LHCN-M2 (cell line): ENCODE measurements around the genes CNNM2 and PCGF6.

- RAMPAGE, long total RNA: no peak
Observed at GRCh38 chr10:102398377-102399024, 3.0 kb downstream of the NFKB2 start.

DNA sequence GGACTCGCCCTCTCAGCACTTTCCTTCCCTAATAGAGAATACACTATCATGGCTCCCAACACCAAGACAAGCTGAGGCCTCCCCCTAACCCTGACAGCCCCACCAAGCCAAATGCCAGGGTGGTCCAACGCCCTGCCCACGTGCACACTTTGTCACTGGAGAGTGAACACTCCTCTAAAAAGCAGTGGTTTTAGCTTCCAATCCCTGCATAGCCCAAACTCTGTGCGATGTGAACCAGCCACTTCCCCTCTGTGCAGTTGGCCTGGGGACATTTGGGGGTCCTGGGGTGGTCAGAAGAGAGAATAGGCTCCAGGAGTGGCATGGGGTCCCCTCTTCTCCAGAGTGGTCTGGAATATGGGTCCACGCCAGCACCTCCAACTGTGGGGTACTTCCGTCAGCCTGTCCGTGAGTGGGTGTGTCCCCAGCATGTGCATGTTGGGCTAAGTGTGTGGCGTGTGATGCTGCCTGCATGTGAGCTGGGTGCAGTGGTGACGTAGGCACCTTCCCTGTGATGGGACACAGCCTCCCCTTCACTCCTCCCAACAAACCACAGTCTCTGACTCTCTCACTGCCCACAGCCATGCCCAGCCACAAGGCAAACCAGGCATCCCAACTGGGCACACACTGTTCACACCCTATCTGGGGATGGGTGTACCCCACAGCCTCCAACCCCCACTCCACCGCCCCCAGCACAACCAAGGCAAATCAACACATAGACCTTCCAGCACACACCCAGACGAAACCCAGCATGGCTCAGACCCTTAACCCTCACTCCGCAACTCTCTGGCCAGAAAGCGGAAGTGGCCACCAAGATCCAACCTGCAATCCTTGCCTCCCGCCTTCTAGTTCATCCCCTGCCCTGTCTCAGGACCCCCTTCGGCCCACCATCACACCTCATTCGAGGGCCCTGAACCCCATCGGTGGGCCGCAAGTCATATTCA is 10.6 kb downstream of the PSD start:
- RAMPAGE, long total RNA: no peak

DNA sequence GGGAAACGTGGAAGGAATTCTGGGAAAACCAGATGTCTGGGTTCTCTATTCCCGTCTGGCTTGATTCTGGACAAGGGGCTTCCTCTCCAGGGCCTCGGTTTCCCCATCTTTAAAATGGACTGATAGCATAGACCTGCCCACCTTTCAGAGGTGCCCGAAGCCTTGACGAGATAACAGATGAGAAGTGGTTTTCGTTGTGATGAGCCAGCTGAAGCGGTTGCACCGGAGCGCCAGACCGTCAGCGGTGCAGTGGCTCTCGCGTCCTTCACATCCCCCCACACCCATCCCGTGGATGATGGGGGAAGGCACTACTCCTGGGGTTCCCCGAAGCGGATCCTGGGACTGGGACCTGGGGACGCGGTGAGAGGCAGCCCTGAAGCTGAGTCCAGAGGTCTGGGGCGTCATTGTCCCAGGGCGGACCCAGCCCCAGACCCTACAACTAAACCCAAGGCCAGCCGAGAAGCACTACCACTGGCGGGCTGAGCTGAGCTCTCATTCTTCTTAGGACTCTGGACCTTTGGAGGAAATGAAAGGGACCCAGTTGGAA is 623 bp upstream of the FBXL15 start:
- RAMPAGE, long total RNA: no peak

DNA sequence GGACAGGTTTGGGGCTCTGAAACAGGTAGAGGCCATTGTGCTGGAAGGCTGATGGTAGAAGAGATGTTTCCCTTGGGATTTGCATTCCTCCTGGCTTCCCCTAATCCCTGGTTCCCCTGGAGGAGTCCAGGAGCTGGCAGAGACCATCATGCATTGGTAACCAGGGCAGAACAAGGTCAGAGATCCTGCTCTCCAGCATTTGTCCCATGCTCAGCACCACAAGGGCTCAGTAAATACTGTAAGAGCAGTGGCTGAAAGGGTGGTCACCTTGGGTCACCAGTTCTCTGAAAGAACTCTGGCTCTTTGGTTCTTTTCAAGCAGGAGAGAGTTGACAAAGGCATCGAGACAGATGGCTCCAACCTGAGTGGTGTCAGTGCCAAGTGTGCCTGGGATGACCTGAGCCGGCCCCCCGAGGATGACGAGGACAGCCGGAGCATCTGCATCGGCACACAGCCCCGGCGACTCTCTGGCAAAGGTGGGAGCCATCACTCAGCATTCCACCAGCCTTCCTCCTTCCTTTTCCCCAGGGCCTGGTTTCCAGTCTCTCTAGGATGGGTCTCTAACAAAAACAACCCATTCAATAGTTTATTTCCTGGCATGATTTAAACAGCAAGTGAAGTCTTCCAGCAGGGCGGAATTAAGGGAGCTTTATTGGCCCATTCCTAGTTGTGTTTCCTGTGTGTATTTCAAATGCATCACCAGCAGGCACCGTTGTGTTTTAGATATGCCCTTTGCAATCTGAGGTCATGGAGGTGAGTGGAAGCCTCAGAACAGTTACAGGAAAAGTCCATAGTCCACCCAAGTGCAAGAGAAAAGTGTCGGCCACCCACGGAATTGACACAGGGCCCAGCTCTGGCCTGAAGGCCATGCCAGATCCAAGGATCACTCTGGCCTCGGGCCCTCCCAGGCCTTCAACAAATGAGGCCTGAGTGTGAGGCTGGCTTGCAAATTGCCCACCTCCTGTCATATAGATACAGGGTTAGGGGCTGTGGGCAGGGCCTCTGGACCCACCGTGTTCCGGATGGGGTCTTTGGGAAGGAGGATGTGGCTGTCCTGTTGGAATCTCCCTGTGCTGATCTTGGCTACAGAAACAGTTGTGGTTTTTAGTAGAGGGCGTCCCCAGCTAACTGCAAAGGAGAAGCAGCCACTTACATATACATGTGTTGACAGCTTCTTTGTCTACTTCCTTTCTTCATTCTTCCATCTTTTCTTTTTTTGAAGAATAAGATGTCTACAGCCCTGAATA is 47.0 kb upstream of the TRIM8 start:
- RAMPAGE, long total RNA: no peak

DNA sequence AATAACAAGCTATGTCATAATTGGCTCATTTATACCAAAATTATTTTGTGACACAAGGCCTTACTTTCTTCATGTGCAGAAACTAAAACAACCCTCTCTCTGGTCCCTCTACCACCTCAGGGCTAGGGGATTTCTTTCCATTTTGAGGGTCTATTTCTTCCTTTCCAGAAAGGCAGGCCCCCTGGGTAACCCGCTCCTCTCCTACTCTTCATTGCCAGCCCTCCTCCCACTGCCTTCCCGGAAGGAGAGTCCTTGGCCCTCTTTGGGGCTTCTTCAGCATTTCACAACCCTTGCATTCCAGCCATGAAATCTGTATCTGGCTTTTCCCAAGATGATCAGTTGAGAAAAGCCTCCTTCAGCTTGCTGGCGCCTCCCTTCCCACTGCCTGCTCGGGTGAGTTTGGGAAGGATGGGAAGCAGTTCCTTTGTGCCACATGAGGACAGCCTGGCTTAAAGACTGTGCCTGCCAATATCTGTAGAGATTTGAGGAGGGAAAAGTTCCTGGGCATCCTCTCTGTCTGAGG is 41.7 kb upstream of the TRIM8 start:
- RAMPAGE, long total RNA: no peak

DNA sequence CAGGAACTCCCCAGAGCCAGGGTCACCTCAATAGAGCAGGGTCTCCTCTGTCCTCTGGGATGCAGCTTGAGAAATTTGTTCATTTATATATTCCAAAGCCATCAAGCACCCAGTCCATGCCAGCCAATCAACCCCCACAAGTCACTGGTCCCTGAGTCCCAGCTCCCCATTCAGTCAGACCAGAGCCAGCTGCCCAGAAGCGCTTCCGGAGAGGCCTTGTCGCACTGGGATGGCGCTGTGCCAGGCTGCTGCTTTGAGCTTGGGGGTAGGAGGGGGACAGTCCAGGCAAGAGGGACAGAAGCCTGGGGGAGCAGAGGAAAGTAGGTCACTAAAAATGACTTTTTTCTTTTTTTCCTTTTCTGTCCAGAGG is 16.0 kb upstream of the TRIM8 start:
- RAMPAGE, long total RNA: no peak

- RAMPAGE, long total RNA: no peak
Observed at GRCh38 chr10:102631082-102631447, 13.2 kb upstream of the TRIM8 start.

- RAMPAGE, long total RNA: no peak
Observed at GRCh38 chr10:102645805-102646606, 1.7 kb downstream of the TRIM8 start.

GRCh38 chr10:102646607-102647134 is 2.4 kb downstream of the TRIM8 start:
- RAMPAGE, long total RNA: no peak

DNA sequence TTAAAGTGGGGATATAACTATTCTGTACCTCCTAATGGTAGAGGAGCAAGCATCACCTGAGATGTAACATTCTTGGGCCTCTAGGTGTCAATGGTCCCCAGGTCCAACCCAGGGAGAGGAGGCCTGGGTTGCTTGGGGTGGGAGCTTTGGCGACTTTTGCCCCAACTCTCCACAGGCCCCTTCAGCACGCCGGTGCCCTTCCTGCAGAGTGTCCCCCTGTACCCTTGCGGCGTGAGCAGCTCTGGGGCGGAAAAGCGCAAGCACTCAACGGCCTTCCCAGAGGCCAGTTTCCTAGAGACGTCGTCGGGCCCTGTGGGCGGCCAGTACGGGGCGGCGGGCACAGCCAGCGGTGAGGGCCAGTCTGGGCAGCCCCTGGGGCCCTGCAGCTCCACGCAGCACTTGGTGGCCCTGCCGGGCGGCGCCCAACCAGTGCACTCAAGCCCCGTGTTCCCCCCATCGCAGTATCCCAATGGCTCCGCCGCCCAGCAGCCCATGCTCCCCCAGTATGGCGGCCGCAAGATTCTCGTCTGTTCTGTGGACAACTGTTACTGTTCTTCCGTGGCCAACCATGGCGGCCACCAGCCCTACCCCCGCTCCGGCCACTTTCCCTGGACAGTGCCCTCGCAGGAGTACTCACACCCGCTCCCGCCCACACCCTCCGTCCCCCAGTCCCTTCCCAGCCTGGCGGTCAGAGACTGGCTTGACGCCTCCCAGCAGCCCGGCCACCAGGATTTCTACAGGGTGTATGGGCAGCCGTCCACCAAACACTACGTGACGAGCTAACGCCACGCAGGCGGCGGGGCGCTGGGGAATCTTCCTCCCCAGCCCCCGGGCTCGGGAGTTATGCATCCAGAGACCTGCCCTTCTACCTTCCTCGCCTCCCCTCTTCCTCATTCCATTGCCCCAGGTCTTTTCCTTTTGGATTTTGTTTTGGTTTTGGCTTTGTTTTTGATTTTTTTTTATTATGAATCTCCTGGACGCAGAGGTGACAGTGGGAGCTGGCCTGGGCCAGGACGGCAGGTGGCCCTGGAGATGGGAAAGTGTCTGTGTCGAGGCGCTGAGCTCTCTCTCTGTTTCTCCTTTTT is 12.6 kb downstream of the TRIM8 start:
- RAMPAGE, long total RNA: no peak

DNA sequence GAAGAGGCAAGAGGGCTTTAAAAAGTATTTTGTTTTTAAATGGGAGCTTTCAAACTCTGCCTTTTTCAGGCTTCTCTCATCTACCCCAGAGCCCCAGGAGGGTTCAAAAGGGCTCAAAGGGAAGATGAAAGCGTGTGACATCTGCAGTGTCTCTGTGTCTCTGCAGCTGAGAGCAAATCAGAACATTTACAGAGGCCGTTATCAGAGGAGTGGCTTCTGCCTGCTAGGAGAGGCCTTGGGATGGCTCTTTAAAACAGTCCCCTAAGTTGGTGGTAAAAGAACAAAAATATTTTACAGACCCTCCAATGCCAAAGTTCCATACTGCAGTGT is 30.3 kb downstream of the TRIM8 start:
- RAMPAGE, long total RNA: no peak

DNA sequence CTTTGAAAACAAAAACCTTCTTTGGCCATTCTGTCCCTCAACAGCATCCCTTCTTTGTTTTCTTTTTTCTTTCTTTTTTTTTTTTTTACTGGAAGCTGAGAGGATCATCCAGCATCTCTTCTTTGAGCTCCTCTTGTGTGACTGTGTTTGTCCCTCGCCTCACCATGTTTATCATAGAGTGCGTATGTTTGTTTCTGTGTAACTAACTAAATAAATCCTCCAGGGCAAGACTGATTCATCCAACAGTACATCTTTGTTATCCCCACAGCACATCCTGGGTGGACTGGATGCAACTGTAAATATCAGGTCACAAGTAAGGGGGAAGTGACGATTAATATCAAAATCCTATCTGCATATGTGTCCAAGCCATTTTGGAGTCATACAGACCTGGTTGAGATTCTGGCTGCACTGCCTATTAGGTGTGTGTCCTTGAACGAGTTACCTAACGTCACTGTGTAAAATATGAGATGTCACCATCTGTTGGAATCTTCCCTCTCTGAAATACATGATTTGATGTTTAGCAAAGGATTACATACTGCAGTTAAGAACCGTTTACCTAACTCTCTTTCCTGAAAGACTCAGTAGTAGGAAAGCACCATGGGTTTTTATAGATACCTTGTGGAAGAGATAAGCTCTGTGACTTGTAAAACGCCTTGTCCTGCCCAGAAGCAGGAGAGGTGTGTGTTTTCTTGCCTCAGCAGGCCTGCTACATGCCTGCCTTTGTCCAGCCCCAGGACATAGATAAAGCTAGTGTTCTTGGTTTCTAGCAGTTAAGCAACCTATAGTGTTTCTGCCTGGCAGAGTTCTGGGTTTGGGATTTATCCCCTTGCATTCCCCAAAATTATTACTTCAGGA is 25.8 kb downstream of the WBP1L start:
- RAMPAGE, long total RNA: no peak

GRCh38 chr10:102872185-102872714 is 3.0 kb downstream of the AS3MT start:
- RAMPAGE, long total RNA: no peak

GRCh38 chr10:102917851-102918843 is at the start of gene CNNM2:
TSS of gene CNNM2 (plus strand) at chr10:102918294.
- RAMPAGE, long total RNA: no peak

- RAMPAGE, long total RNA: no peak
Observed at GRCh38 chr10:102919139-102919914, 1.2 kb downstream of the CNNM2 start.

- RAMPAGE, long total RNA: no peak
Observed at GRCh38 chr10:103089345-103090162, 103.5 kb downstream of the NT5C2 start.

DNA sequence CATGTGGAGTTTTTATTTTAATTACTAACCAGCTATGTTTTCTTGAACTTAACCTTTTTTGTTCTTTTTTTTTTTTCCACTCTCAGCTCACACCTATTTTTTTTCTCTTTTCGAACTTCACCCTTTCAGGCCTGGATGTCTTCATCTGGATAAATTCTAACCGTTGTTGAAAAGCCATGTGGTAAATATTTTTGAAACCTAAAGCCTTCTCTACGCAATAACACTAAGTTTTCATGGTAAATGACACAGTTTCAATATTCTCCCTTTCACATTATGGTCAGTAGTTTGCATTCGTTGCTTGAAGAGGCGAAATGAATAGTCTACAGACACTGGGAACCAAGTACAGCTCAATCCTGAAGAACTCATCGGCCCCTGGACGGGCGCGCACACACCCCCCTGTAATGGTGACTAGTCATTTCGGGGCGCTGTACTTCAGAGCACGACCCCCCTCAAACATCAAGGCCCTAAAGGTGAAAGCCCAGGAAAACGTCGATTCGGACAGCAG is 1.1 kb downstream of the NT5C2 start:
- RAMPAGE, long total RNA: no peak

GRCh38 chr10:103277262-103278467 is 727 bp downstream of the INA start:
- RAMPAGE, long total RNA: no peak

DNA sequence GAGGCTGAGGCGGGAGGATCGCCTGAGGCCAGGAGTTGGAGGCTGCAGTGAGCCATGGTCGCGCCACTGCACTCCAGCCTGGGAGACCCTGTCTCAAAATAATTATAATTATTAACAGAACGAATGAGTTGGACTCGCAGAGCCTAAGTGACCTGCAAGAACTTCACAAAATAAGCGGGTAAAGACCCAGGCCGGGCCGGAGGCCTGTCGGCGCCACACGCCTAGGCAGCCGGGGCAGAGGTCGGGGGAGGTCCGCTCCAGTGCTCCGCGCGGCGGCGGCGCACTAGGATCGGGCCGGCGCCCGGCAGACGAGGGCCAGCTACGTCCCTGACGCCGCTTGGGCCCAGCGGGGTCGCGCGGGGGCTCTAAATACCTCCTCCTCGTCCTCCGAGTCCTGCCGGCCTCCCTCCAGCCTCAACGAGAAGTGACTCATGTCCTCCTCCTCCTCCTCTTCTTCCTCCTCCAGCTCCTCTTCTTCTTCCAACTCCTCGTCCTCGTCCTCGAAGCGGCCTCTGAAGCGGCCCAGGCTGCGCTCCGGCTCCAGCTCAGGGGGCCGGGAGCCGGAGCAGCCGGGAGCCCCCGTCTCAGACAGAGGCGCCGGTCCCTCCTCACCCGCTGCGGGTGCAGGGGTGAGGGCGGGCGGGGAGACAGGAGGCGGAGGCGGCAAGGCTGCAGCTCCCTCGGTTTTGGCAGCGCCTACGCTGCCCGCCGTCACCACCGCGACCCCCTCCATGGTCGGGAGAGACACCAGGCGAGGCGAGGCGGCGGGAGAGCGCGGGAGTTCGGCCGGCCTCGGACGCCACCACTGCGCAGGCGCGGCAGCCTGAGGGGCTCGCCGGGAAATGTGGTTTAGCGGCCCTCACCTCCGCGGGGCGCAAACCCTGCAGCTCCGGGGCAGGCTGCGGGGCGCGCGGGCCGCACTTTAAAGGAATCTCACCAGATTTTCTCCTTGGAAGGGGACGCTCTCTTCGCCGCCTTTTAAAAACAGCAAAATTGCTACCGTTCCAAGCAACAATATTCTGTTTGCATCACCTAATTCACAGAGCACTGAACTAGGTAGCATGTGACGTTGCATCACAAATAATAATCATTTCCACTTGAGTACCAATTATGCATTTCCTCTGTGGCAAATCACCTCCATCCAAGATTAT is at the start of gene PCGF6:
Gene PCGF6, minus strand, starts transcription at position 807 of the 1,151 bp plus-strand sequence.
- RAMPAGE, long total RNA: start-site peak on the minus strand centred at position 773 of the sequence, 40 bp wide, 41 reads

- RAMPAGE, long total RNA: no peak
Observed at GRCh38 chr10:103395590-103396345, 507 bp downstream of the ATP5MK start.